Temporal lobe (tissue), 2 donors: ENCODE data around the gene RPS6KA5.

GRCh38 chr14:89616862-89617141 lies 199.8 kb upstream of the FOXN3 start:
- RAMPAGE, long total RNA: no peak

GRCh38 chr14:89672867-89673447 lies 255.9 kb upstream of the FOXN3 start:
- RAMPAGE, long total RNA: no peak

DNA sequence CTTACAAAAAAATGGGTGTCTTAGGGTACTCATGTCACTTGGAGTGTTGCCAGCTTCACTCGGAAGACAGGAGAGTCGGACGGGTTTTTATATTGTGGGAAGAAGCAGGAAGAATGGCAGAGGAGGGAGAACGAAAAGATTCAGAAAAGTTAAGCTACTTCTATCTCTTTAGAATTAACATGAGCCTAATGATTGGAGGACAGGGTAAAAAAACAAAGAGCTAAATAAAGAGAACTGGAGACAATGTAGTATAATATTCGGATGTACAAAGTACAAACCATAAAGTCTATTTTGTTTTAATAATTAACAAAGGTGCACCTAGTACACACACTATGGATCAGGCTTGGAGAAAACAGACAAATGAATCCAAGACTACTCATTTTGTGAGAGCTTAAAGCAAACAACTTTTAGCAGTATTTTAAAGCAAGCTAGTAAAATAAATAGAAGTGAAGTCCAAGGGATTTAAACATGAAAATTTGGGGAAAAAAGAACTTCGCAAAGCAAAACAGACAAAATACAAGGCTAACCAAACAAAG lies 43.8 kb downstream of the EFCAB11 start:
- RAMPAGE, long total RNA: no peak

GRCh38 chr14:90472625-90473026 lies 75.8 kb downstream of the CALM1 start:
- RAMPAGE, long total RNA: no peak

DNA sequence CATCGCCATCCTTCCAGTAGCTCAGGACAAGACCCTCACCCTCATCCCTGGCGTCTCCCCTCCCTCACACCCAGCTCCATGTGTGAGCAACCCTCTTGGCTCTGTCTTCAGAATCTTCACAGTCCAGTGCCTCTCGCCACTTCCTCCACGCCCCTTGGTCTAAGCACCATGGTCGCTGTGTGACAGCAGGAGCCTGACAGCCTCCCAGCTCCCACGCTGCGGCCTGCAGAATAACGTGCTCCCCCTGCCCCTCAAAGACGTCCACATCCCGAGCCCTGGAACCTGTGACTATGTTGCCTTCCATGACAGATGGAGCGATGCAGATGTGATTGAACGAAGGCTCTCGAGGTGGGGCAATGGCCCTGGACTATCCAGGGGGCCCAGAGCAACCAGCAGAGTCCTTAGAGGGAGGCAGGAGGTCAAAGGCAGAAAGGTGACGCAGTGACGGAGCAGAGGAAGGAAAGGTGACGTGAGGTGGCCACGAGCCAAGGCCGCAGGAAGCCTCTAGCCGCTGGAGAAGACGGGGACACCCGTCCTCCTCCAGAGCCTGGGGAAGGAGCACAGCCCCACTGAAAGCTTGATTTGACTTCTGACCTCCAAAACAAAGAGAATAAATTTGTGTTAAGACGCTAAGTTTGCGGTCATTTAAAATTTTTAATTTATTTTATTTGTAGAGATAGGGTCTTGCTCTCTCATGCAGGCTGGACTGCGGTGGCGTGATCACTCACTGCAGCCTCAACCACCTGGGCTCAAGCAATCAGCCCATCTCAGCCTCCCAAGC lies 139.9 kb downstream of the CALM1 start:
- RAMPAGE, long total RNA: no peak

- RAMPAGE, long total RNA: no peak
Measured at GRCh38 chr14:90630247-90630942, 185.8 kb downstream of the TTC7B start.

DNA sequence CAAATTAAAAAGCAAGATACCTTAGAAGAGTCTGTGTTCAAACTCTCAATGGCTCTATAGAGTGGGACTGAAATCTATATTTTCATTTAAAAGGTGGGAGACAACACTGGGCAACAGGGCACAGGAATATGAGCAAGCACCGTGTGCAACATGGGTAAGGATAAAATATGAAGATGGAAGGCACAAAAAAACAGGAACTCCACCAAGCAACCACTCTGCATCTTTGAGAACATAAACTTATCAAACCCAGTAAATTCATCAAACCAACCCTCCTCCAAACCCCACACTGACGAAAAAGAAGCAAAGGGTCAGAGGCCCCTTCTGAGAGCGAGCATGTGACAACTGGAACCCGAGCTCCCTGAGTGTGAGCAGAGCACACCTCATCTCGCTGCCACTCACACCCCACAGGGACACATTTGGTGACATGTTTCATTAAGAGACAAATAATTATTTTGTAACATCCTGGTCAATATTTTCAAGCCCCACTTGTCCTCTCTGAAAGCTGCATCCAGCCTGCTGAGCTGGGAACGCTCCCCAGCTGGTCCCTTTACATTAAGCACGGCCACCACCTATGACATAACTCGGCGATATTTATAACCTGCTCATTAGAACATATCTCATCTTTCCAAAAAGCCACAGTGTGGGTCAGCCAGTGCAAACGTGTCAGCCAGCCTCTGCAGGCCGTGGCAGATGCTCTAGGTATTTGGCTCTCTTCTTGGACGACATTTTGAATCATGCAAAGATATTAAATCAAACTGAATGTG lies 120.2 kb downstream of the TTC7B start:
- RAMPAGE, long total RNA: no peak

- RAMPAGE, long total RNA: no peak
Measured at GRCh38 chr14:90698281-90698878, 117.8 kb downstream of the TTC7B start.

- RAMPAGE, long total RNA: start-site peak on the minus strand at chr14:91060584-91060643, 217 and 58 reads in 2 replicates
Measured at GRCh38 chr14:91059918-91060784, at the start of gene RPS6KA5. Gene RPS6KA5, minus strand, starts transcription at chr14:91060641.

DNA sequence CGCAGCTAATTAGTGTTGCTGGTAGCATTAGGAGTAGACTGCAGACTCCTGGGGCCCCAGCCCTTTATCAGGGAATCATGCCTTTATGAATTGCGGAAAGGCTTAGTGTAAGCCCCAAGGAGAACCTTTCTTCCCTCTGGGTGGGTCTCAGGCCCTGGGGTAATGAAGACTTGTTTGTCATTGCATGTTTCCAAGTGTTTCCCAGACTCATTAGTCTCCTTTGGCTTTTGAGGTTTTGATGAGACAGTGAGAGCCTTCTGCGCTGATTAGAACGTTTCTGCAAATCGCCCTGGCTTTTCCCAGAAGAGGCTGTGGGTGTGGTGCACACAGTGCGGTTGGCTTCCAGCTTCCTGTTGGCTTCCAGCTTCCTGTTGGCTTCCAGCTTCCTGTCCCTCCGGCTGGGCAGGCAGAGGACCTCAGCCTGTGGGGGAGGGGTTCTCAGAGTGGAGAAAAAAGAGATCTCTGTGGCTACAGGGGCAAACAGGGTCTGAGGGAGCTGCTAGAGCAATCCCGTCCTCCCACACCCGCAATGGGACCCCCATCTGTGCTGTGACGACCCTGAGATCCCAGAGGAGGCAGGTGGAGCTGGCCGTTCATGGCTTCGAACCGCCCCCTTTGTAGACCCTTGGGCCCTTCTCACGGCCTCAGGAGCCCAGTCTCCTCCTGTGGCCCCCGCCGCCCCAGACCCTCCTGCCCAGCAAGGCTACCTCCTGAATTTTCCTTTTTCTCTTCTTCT lies 42.1 kb downstream of the GPR68 start:
- RAMPAGE, long total RNA: no peak

DNA sequence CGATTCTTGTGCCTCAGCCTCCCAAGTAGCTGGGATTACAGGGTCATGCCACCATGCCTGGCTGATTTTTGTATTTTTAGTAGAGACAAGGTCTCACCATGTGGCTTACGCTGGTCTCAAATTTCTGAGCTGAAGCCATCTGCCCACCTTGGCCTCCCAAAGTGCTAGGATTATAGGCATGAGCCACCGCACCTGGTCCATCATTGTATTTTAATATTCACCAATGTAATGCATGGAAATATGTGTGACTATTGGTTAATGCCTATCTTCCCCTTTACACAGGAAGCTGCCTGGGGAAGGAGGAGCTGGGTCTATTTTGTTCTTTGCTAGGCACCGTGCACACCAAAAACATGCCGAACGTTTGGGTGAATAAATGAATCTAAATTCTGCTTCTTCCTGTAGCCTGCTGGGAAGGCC lies 5.2 kb upstream of the GPR68 start:
- RAMPAGE, long total RNA: no peak

- RAMPAGE, long total RNA: no peak
Measured at GRCh38 chr14:91308273-91308766, 63.8 kb upstream of the GPR68 start.

GRCh38 chr14:91313030-91313350 lies 68.5 kb upstream of the GPR68 start:
- RAMPAGE, long total RNA: no peak

GRCh38 chr14:91313351-91314291 lies 69.1 kb upstream of the GPR68 start:
- RAMPAGE, long total RNA: no peak

GRCh38 chr14:91317471-91318123 lies 73.1 kb upstream of the GPR68 start:
- RAMPAGE, long total RNA: no peak

- RAMPAGE, long total RNA: no peak
Measured at GRCh38 chr14:91337991-91338395, 79.6 kb downstream of the CCDC88C start.

DNA sequence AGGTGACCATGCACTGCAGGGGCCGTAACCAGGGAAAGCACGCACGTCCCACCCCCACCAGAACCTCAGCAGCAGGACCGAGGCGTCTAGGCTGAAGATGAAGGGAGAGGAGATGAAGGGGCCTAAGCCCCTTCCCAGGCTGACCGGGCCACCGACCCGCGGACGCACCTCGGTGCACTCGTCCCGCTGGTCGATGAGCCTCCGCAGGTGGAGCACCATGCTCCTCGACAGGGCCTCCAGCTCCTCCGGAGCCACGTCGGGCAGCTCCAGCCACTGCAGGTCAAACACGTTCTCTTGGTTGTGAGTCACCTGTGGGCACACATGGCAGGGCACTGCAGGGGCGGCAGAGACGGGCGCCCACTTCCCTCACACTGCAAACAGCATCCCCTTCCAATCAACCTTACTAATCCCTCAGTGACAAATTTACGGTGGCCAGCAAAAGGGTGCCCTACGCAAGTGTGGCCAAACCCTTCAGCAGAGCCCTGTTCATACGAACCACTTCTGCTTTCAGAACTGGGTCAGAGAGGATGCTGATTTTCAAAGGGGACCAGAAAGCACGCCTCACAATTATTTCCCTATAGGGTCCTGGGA lies 77.8 kb downstream of the CCDC88C start:
- RAMPAGE, long total RNA: no peak

DNA sequence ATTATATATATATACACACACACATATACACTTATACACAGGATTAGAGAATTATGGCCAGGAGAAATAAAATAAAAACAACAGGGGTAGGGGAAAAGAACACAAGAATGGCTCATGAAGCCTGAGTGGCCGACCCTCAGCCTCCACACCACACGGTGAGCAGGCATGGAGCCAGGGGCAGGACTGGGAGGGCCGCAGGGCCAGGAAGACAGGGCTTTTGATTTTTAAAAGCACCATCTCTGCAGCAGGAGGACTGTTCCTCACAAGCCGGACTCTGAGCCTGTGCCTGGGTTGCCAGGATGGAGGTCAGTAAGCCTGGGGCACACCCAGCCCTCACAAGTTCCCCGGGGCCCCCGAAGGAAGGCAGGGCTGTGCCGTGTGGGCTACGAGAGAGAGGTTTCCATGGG lies 65.0 kb downstream of the CCDC88C start:
- RAMPAGE, long total RNA: no peak

- RAMPAGE, long total RNA: no peak
Measured at GRCh38 chr14:91374390-91375360, 42.9 kb downstream of the CCDC88C start.

DNA sequence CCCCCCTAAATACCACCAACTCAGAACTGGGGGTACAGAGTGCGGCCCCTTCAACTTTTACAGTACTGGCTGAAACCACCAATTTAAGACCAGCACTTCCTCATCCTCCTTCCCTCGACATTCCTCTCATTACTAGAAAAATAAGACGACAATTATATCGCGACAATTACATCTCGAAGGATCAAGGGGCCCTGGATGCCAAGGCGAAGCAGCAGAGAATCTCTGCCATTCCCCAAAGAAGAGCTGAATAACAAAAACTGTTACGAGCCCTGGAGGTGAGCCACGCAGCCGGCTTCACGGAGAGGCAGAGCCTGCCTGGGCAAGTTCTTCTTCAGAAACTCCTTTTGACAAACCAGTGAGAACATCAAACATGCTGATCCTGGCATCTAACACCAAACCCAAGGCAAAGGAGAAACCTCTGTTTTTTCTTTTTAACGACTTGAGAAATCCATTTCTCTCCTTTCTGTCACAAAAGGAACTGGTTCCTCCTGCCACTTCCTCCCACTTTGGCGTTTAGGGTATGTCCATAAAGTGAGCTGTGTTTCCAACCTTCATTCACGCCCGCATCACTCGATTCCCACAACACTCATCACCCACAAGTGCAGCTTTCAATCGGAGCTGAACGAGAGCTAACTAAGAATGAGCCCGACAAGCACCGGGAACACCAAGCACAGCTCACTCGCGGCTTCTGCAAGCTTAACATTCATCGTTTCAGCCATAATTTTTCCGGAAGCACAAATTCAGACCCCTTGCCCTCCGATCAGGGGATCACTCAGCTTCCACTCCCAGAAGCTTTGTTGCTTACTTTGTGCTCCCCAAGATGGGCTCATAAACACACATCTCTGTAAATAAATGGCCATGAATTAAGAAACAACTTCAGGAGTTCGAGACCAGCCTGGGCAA lies 21.5 kb downstream of the CCDC88C start:
- RAMPAGE, long total RNA: no peak